Thoracic aorta (tissue), 1 donor: ENCODE measurements around a stretch of chr21.

GRCh38 chr21:35529181-35529632 is 480.1 kb upstream of the RUNX1 start:
- RAMPAGE, long total RNA: no peak

- RAMPAGE, long total RNA: no peak
These were observed 22.0 kb upstream of the CBR3 start for GRCh38 chr21:36112620-36113507.

GRCh38 chr21:36127264-36127763 is 7.6 kb upstream of the CBR3 start:
- RAMPAGE, long total RNA: no peak

GRCh38 chr21:36187852-36188154 is 31.2 kb downstream of the DOP1B start:
- RAMPAGE, long total RNA: no peak

- RAMPAGE, long total RNA: no peak
These were observed 73.8 kb downstream of the DOP1B start for GRCh38 chr21:36230210-36231050.

DNA sequence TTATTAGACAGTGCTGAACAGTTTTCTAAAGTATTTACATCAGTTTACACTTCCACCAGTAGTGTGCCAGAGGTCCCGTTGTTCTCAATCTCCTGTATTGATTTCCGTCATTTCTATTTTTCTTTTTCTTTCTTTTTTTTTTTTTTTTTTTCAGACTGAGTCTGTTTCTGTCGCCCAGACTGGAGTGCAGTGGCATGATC is 2.9 kb upstream of the CHAF1B start:
- RAMPAGE, long total RNA: no peak

DNA sequence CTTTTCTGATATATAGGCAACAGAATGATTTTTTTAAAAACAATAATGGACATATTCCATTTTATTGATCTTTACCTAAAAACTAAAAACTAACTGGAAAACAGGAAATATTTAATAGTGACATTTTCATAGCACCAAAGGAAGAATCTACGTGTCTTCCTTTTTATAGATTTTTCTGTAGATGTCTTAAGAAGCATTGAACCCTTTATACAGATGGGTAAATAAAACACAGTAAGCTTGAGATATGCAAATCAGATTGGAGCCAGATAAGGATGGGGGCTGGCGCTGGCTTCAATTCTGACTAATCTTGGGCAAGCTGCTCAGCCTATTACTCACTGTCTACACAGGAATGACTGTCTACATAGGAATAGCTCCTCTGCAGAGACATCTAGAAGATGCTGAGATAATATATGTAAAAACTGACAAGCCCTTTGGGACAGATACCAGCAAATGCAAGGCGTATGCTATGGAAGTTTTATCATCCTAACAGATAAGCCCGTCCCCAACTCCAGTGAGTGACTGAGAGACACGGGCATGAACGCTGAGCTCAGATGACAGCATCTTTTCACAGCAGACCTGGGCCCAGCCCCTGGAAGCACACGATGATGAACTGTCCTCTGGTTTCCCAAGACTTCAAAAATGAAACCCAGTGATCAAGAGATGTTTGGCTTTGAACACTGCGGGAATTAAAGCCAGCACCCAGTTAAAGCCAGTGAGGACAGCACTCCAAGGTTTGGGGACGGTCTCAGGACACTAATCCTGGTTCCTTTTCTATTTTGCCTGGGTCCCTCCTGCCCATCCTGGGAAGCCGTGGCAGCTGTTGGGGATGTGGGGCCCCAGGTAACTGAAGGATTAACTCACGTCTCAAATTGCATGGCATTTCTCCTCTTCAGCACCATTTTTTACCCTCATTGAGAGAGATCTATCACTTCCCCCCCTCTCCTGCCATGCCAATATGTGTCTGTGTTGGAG is 1.6 kb downstream of the CLDN14 start:
- RAMPAGE, long total RNA: no peak

DNA sequence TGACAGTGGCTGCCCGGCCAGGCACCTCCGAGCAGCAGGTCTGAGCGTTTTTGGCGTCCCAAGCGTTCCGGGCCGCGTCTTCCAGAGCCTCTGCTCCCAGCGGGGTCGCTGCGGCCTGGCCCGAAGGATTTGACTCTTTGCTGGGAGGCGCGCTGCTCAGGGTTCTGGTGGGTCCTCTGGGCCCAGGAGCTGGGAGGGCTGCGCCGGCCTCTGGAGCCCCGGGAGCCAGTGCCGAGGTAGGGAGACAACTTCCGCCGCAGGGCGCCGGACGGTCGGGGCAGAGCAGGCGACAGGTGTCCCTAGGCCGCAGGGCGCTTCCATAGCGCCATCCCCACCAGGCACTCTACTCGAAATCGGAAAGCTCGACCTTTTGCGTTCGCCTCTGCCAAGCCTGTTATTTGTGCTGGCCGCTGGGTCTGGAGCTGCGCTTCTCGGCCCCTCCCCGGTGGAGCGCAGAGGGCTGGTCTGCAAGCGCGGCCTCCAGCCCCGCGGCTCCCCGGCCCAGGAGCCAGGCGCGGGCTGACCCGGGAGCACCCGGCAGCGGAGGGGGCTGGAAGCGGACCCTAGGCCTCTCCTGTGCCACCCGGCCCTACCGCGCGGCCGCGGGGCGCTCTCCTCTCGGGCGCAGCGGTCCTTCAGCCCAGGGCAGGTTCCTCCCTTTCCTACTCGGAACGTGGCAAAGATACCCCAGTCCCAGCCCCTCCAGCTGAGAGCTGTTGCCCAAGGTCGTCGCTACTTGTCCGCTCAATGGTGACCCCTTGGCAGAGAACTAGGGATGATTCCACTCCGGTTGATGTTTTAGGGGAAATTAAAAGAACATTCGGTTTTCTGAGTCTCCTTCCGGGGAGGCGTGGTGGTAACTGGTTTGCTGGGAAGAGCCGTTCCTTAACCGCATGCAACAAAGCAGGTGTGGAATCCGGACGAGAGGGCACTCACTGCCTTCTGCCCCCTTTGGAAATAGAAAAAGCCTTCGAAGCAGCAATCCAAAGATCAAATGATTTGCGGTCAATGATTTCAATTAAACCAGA is 2.4 kb downstream of the SIM2 start:
- RAMPAGE, long total RNA: no peak

- RAMPAGE, long total RNA: no peak
These were observed 92.2 kb downstream of the SIM2 start for GRCh38 chr21:36791131-36791572.

DNA sequence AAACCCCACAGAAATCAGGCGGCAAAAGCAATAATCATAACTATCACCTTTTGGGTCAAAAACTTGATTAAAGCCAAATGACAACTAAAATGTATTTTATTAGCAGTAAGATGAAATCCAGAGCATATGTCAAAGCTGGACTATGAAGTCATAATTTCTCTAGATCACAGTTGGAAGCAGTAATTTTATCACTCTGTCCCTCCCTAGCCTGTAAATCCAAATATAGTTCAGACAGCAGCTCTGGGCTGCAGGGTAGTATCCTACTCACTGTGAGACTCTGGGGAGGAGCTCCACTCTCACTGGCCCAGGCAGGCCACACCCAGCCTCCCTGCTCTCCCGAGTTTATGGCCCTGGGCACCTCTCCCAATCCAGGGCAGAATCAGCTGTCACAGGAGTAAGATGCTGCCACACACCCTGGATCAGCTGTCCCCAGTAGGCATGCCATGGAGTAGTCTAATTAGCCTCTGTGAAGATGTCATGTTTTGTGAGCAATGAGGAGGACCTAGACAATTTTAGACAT is 131.1 kb downstream of the HLCS start:
- RAMPAGE, long total RNA: no peak

GRCh38 chr21:36965184-36965932 is 1.1 kb downstream of the HLCS start:
- RAMPAGE, long total RNA: no peak

DNA sequence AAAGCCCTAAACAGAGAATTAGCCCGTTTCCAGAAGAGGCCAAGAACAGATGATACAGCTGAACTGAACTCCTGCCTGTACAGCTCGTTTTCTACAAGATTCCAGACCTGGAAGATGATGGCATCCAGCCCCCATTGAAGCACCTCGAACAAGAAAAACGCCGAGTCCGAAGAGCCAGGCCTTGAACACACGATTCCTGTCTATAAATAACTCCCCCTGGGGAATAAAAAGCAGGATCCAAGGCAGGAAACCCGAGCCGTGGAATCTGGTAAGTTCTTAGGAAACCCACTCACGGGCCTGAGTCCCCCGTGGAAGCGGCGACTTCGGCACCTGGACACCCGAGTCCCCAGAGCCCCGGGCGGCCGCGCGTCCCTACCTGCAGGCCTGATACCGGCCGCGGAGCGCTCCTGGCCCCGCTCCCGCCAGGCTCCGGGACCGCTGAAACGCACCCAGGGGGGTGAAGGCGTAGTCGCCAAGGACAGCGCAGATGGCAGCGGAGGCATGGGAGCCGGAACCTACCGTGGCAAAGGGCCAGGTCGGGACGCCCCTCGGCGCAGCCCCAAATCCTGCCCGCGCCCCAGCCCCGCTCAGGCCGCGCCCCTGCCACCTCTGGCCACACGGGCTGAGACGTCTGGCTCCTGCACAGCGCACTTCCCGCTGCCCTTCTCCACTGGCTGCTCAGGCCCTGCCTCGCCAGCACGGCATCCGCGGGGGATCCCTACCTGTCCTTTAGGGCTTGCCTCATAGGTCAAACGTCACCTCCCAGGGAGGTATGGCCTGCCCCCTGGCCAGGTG is 14.0 kb upstream of the HLCS start:
- RAMPAGE, long total RNA: start-site peak on the minus strand centred at position 296 of the sequence, 748 bp wide, 5 reads

DNA sequence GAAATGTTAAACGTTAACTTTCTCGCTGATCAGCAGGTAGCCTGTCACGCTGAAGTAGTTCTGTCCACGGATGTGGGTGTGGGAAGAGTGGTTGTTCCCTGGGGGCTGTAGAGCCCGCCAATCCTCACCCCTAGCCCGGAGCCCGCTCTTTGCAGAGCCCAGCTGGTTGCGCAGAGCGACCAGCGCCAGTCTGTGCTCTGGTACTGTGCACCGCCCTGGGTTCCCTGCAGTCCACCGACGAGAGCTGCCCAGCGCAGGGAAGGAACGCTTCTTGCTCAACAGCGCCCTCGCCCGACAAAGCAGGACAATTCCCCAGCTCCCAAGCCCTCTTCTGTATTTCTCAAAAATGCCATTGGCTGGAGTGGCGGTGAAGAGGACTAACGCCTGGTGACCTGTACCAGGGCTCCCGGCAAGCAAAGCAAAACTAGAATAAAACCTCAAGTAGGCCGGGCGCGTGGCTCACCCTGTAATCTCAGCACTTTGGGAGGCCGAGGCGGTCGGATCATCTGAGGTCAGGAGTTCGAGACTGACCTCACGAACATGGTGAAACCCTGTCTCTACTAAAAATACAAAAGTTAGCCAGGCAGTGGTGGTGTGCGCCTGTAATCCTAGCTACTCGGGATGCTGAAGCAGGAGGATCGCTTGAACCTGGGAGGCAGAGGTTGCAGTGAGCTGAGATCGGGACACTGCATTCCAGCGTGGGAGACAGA is 3.4 kb downstream of the RIPPLY3 start:
- RAMPAGE, long total RNA: no peak

- RAMPAGE, long total RNA: start-site peak on the plus strand at chr21:37085340-37085380, 8 reads
These were observed 12.2 kb downstream of the TTC3 start for GRCh38 chr21:37085087-37085756.

DNA sequence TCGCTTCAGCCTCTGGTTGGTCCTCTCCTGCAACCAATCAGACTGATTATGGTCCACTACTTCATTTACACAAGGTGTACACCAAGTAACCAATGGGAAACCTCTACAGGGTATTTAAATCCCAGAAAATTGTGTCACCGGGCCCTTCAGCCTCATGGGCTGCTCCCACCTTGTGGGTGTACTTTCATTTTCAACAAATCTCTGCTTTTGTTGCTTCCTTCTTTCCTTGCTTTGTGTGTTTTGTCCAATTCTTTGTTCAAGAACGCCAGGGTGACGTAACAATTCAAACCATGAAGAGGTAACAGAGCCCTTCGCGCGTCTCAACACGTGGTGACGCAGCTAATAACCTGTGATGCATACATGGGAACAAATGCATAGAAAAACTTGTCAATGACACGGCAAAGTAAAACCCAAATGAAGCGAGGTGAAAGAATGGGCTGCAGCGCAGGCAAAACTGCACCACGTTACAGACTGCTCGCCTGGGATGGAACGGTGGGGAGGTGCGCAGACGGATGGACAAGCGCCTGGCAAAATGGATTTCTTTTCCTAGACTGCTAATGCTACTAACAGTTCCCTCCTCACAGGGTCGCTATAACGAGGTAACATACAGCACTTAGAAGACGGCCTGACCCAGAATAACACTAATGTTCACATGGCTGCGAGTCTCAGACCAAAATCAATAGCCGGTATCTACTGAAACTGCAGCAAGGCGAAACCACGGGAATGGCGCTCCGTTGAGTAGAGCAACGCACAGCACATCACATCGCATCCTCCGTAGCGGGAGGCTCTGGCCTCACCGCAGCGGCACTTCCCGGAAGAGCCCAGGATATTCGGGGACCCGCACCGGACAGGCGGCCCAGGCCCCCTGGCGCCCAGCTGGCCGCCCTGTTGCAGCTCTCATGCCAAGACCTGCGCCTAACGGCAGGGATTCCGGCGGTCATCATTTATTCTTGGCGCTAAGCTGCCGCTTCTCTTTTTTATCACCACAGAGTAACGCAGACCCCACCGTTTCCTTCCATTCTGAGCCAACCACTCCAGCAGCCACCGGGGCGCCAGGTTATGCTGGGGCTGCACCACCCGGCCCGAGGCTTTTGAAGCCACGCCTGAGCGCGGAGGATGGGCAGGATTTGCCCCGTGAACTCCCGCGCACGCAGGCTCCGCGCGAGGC is 46.8 kb downstream of the VPS26C start:
- RAMPAGE, long total RNA: no peak

DNA sequence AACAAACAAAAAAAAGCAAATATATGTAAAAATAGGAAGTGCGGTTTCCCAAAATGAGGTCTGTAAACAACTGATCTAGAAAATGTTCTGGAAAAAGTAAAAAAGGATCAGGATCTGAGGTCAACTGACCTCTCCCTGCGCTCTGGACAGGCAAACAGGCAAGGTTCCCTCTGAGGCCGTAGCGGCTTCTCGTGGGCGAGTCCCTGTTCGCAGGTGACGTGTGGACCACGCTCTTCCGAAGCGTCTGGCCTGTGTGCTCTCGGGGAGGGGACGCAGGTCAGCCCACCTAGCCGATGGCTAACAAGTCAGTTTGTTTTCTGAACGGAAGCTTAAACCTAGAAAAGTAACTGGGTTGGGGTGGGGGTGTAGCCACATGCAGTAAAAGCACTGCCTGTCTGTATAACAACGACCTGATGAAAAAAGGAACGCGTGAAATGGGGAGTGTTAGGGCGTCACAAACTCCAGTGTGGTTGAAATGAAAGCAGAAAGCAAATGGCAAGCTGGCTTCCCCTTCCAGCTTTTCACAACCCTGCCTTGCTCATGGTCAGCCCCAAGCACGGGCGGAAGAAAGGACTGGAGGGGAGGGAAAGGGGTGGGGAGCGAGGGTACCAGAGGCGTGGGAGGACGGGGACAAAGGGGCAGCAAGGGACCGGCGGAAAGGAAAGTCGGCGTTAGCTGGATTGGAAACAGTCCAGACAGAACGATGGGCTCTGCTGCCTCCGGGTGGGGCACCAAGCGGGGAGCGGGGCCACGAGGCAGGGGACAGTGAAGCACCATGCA is 9.8 kb downstream of the VPS26C start:
- RAMPAGE, long total RNA: no peak

- RAMPAGE, long total RNA: no peak
These were observed 8.6 kb downstream of the VPS26C start for GRCh38 chr21:37258527-37259041.

- RAMPAGE, long total RNA: no peak
These were observed 19.7 kb downstream of the DYRK1A start for GRCh38 chr21:37386051-37386932.

GRCh38 chr21:37458525-37459441 is 92.2 kb downstream of the DYRK1A start:
- RAMPAGE, long total RNA: no peak

- RAMPAGE, long total RNA: no peak
These were observed 138.7 kb downstream of the DYRK1A start for GRCh38 chr21:37505241-37505756.